Neural progenitor cell (in vitro differentiated cells): ENCODE measurements around a stretch of chr4.

- RAMPAGE, long total RNA: no peak
These were observed 1.5 kb downstream of the SEPSECS start for GRCh38 chr4:25158673-25159248.

GRCh38 chr4:25313487-25313770 lies 855 bp downstream of the ZCCHC4 start:
- RAMPAGE, long total RNA: no peak

GRCh38 chr4:25331498-25331789 lies 18.9 kb downstream of the ZCCHC4 start:
- RAMPAGE, long total RNA: no peak

DNA sequence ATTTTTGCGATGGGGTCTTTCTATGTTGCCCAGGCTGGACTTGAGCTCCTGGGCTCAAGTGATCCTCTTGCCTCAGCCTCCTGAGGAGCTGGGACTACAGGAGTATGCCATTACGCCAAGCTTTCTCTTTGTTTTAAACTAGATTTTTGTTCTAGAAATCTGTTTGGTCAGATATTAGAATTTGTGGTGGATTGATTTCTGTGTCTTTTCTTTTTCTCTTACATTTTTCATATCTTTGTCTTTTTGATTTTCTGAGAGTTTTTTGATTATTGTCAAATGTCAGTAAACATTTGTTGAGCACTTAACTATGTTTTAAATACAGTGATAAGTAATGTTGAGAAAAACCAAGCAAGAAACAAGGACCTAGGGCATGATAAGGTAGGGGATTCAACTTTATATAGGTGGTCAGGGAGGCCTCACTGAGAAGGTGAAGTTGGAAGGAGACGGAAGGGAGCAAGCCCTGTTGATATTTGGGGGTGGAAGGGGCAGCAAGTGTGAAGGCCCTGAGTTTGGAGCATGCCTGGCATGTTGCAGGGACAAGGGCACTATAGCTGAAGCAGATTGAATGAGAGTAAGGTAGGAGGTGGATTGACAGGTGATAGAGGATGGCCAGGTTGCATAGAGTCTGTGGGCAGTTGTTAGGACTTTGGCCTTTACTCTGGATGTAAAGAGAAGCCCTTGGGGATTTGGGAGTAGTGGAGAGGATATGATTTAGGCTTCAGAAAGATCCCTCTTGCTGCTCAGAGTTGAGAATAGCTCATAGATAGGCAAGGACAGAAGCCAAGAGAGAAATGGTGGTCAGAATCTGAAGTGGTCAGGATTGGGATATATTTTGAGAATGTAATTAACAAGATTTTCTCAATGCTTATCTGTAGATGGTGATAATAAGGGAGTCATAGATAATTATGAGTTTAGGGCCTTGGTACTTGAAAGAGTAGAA lies 21.2 kb downstream of the ANAPC4 start:
- RAMPAGE, long total RNA: no peak

GRCh38 chr4:25456856-25457421 lies 79.9 kb downstream of the ANAPC4 start:
- RAMPAGE, long total RNA: no peak

DNA sequence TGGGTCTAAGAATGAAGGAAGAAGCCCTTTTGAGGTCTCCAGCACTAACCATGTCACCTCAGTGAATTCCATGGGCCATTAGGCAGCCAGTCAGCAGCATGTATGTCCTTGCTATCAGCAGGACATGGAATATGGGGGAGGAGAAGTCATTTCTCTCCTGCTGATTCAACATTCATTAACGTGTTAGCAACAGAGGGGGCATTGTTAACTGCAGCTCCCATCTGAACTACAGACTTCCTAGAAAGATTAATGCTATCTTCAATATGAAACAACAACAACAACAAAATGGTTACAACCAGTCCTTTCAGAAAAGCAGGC lies 120.4 kb upstream of the SLC34A2 start:
- RAMPAGE, long total RNA: no peak

DNA sequence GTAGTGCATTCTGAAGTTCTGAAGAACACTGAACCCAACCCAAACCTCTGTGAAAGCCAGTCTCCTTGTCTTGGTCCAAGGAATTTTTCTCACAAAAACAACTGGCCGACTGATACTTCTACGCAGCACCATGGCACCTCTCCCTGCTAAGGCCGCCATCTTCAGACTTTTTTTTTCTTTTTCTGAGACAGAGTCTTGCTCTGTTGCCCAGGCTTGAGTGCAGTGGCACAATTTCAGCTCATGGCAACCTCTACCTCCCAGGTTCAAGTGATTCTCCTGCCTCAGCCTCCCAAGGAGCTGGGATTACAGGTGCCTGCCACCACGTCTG lies 30.6 kb downstream of the SLC34A2 start:
- RAMPAGE, long total RNA: no peak

GRCh38 chr4:25874558-25875043 lies 11.8 kb upstream of the SEL1L3 start:
- RAMPAGE, long total RNA: no peak

DNA sequence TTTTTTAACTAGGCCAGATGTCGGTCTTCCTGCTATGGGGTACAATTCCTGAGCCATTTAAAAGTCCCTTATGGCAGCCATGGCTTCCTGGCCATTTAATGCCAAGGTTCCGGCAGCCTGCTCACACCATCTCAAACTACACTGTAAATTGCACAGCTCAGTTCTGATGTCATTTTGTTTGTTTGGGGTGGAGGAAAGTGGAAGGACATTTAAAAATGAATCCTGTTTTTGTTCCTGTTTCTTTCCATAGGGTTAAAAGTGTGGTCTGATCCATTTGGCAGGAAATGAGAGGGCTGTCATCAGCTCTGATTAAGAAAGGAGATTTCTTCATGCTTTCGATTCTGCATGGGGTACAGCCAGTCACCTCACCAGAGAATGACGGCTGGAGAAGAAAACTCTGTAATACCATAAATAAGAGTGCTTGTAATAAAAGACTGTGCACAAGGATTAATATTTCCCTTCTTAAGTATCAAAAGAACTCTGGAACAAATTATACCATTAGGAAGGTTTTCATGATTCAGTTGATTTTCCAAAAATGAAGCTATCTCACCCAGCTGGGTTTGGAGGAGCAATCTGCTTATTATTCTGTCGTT lies 15.0 kb downstream of the SMIM20 start:
- RAMPAGE, long total RNA: no peak

DNA sequence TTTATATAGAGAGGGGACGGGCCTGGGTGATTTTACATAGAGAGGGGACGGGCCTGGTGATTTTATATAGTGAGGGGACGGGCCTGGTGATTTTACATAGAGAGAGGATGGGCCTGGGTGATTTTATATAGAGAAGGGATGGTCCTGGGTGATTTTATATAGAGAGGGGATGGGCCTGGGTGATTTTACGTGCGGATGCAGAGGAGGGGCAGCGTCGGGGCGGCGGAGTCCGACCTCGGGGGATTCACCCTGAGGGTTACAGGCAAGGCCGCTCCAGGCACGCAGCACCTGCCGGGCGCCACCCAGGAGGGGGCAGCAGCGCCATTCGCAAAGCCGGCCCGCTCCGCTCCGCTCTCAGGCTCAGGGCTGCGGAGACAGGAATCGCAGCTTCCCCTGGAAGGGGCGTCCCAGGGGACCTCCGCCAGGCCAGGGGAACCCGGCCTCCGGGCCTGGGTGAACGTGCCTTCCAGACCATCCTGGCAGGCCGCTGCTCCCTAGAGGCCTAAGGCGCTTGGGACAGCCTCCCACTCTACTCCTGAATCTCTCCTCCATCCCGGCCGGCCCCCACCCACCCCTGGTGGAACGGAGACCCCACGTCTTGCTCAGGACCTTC lies 114.7 kb downstream of the SMIM20 start:
- RAMPAGE, long total RNA: no peak

- RAMPAGE, long total RNA: no peak
These were observed 32.5 kb upstream of the RBPJ start for GRCh38 chr4:26288105-26288948.

DNA sequence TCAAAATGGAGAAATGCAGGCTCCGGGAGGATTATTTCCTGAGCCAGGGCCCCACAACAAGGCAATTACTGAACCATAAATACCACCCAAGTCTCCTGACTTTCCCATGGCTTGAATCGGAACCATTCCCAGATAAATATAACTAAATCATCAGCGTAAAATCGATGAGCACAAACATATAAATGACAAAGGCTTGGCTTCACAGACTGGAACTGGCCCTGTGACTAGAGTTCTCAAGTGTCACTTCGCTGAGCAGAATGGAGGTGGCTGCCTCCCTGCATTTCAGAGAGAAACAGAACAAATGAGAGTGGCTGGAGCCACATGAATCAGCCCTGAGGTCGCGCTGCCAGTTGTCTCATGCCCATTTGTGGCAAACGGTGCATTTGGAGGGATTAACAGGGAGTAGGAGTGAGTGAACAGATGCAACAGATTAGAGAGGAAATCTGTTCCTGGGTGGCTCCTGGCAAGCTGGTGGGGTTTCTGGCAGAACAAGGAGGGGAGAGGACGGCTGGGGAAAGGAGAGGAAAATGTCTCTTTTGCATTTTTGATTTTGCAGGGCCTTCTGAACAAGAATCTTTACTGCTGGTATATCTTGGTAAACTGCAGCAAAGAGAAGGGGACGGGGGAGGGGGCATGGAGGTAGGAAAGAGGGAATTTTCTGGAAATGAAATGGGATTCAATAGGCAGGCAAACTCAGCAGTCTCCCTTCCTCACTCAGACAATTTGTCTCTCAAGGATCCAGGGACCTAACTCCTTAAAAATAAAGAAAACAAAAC lies 57.2 kb upstream of the STIM2 start:
- RAMPAGE, long total RNA: no peak

DNA sequence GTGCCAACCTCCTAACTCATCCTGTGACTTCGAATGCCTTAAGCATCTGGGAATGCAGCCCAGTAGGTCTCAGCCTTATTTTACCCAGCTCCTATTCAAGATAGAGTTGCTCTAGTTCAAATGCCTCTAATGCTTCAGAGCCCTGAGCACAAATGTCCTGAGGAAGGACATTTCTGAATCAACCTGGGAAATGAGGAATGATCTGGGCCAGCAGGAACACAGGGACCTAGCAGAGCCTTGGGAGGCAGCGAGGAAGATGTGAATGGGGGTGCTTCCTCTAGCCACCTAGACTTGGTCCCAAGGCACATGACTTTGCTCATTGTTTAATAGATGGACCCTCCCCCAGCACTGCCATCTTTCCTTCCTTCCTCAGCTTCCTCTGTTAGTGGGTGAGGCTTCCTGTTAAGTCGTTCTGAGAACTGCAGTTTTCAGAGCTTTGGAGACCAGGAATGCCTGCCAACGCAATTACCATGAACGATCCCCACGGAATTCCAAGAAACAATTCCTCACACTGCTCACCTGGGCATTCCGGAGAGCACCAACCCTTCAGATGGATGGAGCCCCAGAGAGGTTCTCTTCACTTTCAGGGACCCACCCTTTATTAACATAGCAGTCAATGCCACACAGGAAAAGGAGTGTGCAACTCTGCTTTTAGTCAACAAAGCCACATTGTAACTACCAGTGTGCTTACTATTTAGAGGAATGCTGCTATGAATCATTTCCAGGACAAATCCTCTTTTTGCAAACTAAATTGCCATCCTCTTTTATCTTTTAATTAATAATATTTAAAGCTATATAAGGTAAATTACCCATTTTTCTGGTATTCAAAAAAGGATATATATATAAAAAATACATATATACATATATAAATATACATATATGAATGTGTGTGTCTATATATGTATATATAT lies 48.5 kb upstream of the STIM2 start:
- RAMPAGE, long total RNA: no peak

DNA sequence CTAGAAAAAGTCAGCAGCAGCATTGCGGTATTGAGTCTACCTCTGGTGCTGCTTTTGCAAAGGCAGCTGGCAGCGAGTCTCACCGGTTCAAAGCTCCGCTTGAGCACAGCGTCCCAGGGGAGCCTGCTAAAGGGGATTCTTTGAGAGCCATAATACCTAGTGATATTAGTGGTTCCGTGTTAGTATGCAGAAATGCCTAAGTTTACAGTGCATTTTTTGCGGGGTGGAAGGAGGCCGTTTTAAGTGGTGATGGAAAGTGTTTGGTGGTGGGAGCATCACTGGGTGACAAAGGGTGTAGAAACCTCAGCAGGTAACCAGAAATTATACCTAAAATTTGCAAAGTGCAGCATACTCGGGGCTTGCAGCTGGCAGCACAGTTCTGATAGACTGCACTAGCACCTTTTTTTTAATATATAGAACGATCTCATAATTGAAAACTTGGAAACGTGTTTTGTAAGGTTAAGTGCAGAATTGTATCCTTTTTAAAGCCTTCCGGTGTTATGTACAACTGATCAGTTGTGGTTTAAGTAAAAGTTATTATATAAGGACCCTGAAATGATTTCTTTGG lies 1.2 kb downstream of the STIM2 start:
- RAMPAGE, long total RNA: no peak

- RAMPAGE, long total RNA: no peak
These were observed 10.0 kb downstream of the STIM2 start for GRCh38 chr4:26870341-26871311.

DNA sequence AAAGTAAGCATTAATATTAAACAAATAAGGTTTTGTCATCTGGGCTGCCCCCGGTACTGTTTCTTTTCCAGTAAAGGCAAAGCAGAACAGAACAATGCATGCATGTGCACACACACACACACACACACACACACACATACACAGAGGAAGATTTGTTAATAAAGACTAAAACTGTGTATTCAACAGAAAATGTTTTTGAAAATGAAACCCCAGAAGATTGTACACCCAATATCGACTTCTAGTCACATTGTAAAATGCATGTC lies 2685.4 kb downstream of the ARAP2 start:
- RAMPAGE, long total RNA: no peak

GRCh38 chr4:35746342-35746880 lies 497.9 kb downstream of the ARAP2 start:
- RAMPAGE, long total RNA: no peak

DNA sequence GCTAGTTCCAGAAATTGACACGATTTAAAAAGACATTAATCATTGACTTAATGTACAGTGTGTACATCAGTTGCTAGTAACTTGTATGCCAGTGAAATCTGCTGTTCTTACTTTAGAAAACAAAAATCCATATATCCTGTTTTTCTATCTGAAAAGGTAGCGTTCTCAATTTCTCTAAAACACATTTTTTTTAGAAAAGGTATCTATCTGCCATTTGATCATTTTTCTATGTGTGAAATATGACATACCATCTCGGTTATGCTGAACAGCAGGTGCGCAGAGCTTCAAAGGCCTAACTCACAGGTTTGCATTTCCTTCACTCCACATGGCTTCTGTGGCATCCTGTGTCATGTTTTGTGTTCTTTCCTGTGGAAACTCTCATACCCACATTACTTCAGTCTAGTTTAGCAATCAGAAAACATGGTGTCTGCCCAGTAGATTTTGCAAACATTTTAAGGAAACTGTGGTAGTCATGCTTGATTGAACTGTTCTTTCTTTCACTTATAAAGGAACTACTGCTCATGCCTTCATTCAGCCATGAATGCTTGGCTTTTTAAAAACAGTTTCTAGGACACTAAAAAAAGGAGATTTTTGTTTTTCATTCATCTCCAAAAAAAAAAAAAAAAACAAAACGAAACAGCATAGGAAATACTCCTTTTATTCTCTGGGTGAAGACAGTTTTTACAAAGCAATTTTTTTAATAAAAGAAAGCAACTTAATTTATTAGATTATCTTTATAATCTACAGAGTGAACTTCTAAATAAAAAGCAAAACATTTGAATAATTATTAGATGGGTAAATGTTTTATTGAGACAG lies 11.3 kb upstream of the ARAP2 start:
- RAMPAGE, long total RNA: no peak

- RAMPAGE, long total RNA: no peak
These were observed 12.3 kb upstream of the DTHD1 start for GRCh38 chr4:36268865-36269668.

GRCh38 chr4:37427276-37427667 lies 26.5 kb upstream of the C4orf19 start:
- RAMPAGE, long total RNA: no peak